ENCODE measurements around a stretch of chr12.

DNA sequence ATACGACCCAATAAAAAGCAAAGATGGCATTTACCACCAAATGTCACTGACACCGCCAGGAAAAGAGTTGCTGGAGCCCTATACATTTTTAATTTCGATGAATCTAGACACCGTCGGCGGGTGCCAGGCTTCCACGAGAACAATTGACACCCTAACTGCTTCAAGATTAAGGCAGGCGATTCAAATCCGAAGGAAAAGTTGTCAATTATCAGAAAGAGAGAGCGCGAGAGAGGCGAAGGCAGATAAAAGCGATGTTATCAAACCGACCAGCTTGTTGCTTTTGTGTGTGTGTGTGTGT is 1.5 kb downstream of the MED13L start:
- RRBS, result no CpG with 5 or more reads among the region's 14 CpGs

GRCh38 chr12:116381608-116382607 is 104.4 kb upstream of the MED13L start:
- RRBS, result no CpG with 5 or more reads among the region's 22 CpGs

DNA sequence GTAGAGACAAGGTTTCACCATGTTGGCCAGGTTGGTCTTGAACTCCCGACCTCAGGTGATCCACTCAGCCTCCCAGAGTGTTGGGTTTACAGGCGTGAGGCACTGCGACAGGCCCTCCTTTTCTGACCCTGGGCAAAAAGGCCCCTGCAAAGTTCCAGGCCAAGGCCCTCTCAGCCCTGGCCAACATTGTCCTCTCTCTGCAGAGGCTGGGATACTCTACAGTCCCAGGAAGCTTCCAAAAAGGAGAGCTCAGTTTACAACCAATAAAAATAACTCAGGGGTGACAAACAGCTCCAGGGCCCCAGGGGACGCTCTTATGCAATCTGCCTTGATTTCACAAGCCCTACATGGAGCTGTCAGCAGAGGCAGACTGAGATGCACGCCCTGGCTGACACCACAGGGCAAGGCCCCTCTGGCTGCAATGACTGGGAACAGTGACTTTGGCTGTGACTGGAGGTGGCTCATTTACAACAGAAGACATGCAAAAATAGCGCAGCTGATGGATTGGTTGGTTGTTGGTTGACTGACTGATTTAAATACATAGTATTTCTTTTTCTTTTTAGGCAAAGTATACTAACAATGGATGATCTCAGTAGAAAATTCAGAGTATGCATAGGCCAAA is 129.0 kb upstream of the MED13L start:
- RRBS, result no CpG with 5 or more reads among the region's 6 CpGs

DNA sequence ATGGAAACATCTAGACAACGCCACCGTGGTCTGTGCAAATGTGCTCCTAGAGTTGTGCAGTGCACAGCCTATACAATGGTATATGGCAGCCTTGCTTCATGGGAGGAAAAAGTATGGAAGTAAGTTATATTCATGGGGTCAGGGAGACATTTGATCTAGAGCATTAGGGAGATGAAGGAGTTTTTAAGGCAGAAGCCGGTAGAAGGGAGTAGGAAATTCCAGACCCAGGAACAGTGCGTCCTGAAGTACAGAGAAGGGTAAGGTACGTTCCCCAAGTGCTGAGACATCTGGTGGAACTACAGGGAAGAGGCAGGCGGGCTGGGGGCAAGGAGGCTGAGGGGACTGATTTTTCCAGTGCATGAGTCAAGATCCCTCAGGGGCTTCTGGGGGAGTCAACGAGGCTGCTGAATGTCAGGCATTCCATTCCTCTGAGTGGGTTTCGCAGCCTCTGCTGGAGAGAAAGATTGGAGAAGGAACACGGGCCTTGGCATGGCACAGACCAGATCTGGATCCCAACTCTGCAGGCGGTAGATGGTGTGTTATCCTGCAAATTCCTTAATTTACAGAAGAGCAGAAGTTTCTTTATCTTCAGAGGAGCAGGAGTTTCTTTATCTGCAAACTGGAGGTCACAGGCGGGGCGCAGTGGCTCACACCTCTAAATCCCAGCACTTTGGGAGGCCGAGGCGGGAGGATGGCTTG is 132.9 kb upstream of the MAP1LC3B2 start:
- RRBS, result no CpG with 5 or more reads among the region's 14 CpGs

DNA sequence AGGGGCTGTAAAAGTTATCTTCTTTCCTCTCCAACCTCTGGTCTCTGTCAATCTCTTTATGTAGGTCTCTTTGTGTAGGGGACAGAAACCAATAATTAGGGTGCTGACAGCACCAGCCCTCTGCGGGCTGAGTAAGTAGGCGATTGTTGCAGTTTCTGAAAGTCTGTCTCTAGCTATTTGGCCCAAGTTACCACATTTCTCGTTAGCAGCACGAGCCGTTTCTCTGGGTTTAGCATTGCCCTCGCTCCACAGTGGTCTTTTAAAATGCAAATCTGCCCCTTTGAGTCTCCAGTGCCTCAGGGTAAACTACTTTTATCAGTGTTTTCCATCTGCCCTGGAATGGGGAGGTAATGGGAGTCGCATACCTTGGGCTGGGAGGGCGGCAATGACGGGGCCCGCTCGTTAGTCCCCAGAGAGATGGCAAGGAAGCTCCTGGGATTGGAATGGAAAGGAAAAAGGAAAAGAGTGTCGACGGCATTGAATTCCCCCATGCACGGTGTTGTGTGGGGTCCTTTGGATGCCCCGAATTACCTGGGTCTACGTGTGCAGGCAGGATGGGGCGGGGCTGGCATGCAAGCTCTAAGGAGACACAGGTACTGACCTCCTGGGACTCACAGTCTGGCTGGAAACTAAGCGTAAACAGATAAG is 131.9 kb upstream of the MAP1LC3B2 start:
- RRBS, result no CpG with 5 or more reads among the region's 18 CpGs

- RRBS, result 68% methylated on average over 6 of the region's 12 CpGs
These were observed 33.7 kb upstream of the MAP1LC3B2 start for GRCh38 chr12:116525412-116525867.

DNA sequence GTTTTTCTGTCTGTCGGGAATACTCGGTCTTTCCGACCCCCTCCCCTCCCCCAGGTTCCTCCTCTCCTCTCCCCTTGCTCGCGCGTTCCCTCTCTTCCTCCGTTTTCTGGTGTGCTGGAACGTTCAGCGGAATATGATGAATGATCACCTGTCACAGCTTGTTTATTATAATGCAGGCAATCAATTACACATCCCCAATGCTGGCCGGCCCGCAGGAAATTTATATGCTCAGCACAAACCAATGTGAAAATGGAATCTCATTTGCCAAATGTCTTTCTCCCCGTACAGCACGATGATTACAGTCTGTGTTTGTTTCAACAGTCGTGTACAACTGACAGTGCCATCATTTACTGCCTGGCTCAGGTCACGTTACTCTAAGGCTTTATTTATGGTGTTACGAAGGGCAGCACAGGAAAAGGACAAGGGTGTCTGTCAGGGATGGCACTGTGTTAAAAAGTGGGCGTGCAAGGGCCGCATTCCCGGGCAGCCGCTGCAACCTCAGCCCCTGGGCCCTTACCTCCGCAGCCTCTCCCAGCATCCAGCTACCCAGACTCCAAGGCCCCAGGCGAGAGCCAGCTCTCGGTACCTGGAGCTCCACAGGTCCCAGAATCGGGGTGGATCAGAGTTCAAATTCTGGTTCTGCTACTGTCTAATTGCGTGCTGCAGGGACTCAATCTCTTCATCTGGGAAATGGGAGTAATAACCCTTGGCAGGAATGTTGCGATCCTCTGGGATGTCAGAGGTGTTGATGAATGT is 24.6 kb upstream of the MAP1LC3B2 start:
- RRBS, result no CpG with 5 or more reads among the region's 26 CpGs

DNA sequence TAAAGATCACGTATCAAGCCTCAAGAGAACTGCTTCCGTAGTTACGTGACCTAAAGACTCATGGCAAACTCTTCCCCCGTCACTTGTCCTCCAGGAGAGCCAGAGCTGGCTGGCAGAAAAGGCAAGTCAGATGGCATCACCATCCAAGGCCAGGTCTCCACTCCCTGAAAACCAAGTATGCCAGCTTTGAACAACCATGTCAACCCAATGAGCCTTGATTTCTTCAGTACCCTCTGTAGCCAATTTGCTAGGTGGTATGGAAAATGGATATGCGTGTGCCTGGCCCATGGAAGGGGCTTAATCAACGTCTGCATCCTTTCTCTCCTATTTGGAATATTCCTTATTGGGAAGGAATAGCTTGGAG is 40.8 kb downstream of the MAP1LC3B2 start:
- RRBS, result no CpG with 5 or more reads among the region's 6 CpGs

DNA sequence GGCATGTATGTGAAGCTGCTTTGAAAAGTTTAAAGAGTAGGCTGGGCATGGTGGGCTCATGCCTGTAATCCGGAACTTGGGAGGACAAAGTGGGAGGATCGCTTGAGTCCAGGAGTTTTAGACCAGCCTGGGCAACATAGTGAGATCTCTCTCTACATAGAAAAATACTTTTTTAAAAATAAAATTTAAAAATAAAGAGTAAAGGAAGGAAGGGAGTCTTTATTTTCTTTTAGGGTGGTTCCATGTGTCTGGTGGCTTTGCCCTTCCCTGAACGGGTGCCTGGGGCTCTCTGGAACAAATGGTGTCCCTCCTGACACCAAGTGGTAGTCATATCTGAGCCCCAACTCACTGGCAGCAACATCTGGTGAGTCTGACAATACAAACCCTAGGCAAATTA is 42.0 kb downstream of the MAP1LC3B2 start:
- RRBS, result no CpG with 5 or more reads among the region's 3 CpGs

- RRBS, result no CpG with 5 or more reads among the region's 19 CpGs
These were observed 20.1 kb downstream of the HRK start for GRCh38 chr12:116860924-116861810.

- RRBS, result 1% methylated on average over 21 of the region's 51 CpGs
These were observed 1.6 kb downstream of the HRK start for GRCh38 chr12:116879481-116880133.

GRCh38 chr12:116885320-116885845 is 4.1 kb upstream of the HRK start:
- RRBS, result no CpG with 5 or more reads among the region's 4 CpGs

DNA sequence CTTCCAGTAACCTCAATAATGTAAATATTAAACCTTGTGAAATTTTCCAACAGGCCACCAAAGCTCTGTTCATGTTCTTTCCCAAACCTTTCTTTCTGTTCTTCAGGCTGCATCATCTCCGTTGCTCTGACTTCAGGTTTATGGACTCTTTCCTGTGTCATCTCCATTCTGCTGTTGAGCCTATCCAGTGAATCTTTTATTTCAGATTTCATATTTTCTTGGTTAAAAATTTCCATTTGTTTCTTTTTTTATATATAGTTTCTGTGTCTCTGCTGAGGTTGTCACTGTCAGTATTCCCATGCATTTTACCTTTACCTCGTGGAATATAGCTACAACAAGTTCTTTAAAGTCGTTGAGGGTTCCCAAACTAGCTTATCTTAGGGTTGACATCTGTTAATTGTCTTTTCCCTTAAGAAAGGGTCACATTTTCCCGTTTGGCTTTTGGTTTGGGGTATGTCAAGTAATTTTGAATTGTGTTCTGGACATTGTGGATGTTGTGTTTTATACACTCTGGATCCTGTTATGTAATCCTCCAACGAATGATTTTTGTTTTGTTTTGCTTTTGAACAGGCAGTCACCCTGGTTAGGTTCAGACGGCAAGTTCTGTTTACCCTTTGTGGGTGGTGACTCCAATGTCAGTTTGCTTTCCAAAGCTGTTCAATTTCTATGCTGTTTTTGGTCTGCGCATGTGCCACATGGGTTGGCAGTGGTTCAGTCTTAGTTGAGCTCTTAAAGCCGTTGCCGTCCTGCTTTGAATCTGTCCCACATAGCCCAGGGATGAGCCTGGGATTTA is 85.0 kb downstream of the TESC start:
- RRBS, result no CpG with 5 or more reads among the region's 9 CpGs

- RRBS, result no CpG with 5 or more reads among the region's 5 CpGs
These were observed 40.1 kb upstream of the TESC start for GRCh38 chr12:117139251-117139733.

GRCh38 chr12:117334129-117334504 is 27.3 kb downstream of the NOS1 start:
- RRBS, result no CpG with 5 or more reads among the region's 3 CpGs

DNA sequence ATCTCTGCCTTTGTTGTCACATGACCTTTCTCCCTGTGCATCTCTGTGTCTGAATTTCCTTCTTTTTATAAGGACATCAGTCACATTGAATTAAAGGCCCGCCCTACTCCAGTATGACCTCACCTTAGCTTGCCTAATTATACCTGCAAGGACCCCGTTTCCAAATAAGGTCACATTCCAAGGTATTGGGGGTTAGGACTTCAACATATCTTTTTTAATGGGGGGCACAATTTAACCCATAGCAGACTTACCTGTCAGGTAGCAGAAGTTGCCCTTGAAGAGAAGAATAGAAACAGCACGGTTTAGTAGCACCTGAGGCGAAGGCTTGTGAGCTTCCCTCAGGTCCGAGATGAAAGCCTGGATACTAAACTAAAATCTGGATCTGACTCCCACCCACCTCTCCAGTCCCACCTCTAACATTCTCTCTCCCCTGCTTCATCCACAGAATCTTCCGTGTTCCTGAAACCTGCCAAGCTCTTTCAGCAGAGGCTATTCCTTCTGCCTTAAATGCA is 280.1 kb upstream of the NOS1 start:
- RRBS, result no CpG with 5 or more reads among the region's 6 CpGs

GRCh38 chr12:117789506-117790003 is 179.2 kb downstream of the KSR2 start:
- RRBS, result no CpG with 5 or more reads among the region's 5 CpGs

DNA sequence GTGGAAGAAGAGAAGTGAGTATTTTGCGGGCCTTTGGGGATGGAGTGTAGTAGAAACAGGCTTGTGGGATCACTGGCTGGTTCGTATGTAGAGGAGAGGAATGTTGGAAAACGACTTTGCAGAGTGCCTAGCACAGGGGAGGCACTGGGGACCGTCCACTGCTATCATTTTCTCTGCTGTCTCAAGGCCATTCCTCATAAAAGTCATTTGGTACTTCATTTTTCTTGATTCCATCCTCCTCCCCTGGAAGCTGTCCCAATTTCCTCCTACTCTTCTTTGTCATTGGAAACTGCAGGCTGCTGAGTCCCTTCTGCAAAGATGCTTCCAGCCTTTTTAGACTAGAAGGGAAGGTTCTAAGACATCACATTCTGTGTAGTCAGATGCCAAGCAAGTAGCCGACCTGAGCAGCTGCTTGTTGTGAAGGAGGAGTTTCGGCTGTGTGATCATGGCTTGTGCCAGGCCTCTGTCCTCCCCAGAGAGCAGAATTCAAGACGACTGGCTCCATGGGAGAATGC is 8.6 kb downstream of the RFC5 start:
- RRBS, result no CpG with 5 or more reads among the region's 7 CpGs

- RRBS, result no CpG with 5 or more reads among the region's 9 CpGs
These were observed 742 bp downstream of the WSB2 start for GRCh38 chr12:118060194-118060680.

Measured in SK-N-MC (cell line).